HTR-8/SVneo (cell line): ENCODE data around the genes AHDC1 and THEMIS2.

GRCh38 chr1:27448986-27449407, 41.0 kb downstream of the WASF2 start:
- RRBS, result no CpG with 5 or more reads among the region's 10 CpGs

DNA sequence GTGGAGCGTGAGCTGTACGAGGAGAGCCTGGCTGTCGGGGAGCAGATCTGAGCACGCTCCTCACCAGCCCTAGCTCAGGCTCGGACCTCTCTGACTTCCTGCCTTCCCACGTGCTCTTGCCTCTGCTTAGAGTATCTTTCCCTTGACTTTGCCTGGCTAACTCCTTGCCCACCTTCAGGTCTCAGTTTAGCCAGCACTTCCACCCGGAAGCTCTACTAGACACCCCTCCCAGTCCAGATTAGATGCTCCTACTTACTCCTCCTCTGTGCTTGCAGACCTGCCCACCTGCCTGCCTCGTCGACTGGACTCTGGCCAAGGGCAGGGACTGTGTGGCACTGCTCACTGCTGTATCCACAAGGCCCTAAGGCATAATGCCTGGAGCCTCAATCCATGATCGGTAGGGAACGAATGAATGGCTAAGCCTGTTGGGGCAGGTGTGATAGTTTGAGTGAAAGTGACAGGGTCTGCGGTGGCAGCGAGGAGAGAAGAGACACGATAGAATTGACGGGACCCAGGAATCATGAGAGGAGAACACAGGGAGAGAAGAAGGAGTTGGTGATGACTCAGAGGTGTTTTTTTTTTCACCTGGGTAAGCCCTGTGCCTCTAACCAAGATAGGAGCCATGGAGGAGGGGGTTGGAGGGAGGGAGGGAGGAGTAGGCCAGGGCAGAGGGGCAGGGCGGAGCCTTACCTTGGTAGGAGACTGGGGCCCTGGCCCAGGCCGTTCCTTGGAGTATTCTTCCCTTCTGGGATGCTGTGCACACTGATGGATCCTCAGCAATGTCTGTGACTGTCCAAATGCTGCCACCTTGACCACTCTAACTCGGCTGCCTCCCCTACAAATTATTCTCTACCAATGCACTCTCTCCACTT, 28.3 kb upstream of the WASF2 start:
- RRBS, result no CpG with 5 or more reads among the region's 18 CpGs

GRCh38 chr1:27523024-27523471, 33.1 kb upstream of the WASF2 start:
- RRBS, result no CpG with 5 or more reads among the region's 6 CpGs

DNA sequence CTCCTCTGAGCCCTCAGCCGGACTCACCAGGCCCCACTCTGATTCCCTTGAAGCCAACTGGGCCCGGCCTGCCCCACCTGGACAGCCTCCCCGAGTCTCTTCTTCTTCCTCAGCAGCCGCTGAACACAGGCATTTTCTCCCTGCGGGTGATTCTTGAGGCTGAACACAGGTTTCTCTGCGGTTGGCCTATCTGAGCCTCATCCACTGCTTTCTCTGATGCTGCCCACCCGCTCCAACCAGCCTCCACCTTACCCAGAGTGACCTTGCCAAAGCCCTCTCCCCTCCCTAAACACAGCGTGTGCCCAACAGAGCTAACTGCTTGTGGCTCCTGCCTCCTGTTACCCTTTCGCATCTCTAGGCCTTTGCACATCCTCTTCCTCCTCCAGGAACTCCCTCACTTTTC, 42.5 kb upstream of the WASF2 start:
- RRBS, result no CpG with 5 or more reads among the region's 9 CpGs

GRCh38 chr1:27545186-27545619, 55.2 kb upstream of the WASF2 start:
- RRBS, result no CpG with 5 or more reads among the region's 5 CpGs

- RRBS, result no CpG with 5 or more reads among the region's 3 CpGs
These were observed 33.4 kb downstream of the AHDC1 start for GRCh38 chr1:27570377-27571047.

DNA sequence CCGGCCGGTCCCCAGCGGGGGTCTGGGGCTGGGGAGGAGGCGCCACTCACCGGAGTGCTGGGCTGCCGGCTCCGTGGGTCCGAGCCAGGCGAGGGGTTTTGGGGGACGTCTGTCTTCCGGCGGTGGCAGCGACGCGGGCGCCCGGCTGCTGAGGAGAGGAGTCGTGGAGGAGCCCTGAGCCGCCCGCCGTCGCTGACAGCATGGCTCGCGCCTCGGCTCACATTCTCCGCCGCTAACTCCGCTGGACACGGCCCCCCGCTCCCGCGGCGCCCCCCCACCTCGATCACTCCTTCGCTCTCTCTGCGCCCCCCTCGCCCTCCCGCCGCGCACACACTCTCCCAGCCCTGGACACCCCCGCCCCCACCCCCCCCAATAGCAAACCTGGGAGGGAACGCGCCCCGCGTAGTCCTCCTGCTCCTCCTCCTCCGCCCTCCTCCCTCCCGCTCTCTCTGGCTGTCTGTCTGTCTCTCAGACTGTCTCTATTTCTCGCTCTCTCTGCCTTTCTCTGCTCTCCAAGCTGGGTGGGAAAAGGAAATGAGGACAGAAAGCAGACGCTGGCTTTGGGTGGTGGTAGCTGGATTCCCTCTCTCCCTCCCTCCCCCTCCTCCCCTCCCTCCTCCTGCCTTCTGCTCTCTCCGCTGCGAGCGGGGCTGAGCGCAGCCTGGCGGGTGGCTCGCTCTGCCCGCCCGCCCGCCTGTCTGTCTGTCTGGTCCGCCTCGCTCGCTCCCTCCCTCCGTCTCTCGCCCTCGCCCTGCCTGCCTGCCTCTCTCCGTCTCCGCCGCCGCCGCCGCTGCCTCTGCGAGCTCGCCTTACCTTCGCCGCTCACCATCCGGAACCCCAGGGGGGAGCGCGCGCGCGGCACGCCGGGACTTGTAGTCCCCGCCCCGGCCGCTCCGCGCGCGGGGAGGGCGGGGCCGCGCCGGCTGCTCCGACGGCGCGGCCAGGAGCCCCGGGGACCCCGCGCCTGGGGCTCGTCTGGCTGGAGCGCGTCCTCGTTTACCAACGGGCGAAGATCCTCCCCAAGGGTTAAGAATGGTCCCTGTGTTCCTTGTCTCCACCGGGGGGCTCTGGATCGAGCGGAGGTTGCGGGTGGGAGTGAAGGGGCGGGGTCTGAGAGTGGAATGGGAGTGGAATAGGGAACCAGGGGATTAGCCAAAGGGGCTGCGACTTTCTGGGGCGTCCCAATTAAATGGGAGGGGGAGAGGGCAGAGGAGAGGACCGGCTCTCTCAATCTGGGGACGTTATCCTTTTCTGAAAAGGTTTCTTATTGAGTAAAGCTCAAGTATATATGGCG, at the start of gene AHDC1:
Gene AHDC1 (minus strand): TSS at position 798 of the 1,294 bp plus-strand sequence.
- RRBS, result 1% methylated on average over 26 of the region's 116 CpGs

DNA sequence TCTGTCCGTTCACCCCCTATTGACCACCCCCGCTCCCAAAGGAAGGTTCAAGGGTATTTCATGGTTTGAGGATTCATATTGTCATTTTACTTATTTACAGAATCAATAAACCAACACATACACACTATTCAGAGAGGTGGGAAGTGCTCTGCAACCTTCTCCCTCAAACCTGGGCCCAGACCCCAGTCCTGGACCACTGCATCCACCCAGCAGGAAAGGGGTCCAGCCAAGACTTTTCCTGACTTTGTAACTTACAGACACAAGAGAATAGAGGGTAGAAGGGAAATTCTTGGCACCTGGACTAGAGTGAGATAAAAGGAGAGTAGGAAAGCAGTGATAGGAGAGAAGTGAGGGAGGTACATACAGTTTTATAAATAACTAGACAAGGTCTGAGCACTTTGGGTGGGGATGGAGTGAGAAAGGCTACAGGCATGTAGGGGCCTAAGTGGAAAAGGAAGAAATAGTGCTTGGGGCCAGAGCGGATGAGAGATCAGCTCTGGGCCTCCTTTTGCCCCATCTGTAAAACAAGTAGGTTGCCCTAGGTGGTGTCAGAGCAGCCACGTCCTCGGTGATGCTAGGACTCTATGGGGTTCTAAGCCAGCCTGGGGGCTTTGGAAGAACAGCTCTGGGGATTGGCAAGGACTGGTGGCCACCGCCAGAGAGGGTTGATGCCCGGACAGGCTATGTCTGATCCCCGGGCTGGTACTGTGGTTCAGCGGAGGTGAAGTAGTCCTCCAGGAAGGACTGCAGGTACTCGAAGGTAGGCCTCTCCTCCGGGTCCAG, 8.5 kb upstream of the AHDC1 start:
- RRBS, result 87% methylated on average over 4 of the region's 11 CpGs

GRCh38 chr1:27613016-27613386, 9.1 kb upstream of the AHDC1 start:
- RRBS, result no CpG with 5 or more reads among the region's 8 CpGs

GRCh38 chr1:27630953-27632169, 3.6 kb downstream of the FGR start:
- RRBS, result 69% methylated on average over 3 of the region's 16 CpGs

DNA sequence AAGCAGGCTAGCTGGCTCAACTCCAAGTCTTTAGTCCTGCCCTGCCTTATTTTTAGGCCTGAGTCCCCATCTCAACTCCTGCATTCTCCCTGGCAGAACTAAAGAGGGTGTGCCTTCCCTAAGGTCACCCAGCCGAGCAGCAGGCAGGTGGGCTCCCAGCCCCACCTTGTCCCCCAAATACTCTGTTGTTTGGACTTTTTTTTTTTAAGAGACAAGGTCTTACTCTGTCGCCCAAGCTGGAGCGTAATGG, 13.7 kb upstream of the FGR start:
- RRBS, result no CpG with 5 or more reads among the region's 3 CpGs

- RRBS, result no CpG with 5 or more reads among the region's 10 CpGs
These were observed 11.6 kb downstream of the IFI6 start for GRCh38 chr1:27660353-27660781.

- RRBS, result no CpG with 5 or more reads among the region's 4 CpGs
These were observed 904 bp downstream of the FAM76A start for GRCh38 chr1:27726645-27727085.

- RRBS, result no CpG with 5 or more reads among the region's 4 CpGs
These were observed 16.5 kb downstream of the STX12 start for GRCh38 chr1:27789405-27790008.

DNA sequence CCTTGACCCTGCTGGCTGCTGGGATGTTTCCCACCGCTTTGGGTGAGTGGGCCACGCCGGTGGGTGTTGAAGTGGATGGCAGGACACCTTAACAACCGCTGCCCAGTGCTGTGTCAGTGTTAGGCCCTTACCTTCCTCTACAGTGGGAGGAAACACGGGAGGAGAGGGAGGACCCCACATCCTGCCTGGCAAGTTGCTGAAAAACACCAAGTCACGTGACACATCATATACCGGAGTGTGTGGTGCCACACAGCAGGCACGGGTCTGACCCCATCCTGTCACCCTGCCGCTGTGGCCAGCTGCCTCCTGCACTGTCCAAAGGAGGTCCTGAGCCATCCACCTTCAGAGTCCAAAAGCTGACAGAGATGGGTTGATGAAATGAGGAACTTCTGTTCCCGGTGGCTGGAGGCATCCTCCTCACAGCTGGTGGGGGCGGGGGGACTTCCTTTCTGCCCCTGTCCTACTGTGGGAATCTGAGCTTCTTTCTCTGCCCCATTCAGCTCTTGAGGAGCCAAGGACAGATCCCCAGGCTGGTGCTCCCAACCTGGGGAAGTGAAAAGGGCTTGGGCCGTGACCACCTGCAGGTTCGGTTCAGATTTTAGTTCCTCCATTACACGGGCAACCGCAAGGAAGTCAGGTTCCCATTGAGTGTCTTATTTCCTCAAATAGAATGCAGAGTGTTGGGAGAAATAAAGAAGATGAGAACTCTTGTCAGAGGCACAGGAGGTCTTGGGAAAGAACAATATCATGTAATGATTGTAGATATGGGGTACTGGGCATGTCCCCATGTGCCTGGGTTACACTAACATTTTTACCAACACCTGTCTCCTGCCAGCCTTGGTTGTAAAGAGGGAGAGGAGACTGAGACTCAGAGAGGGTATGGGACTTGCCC, 3.1 kb upstream of the THEMIS2 start:
- RRBS, result no CpG with 5 or more reads among the region's 15 CpGs

GRCh38 chr1:27872158-27872728, at the start of gene THEMIS2:
THEMIS2 (plus strand) TSS chr1:27872544.
- RRBS, result 3% methylated on average over 7 of the region's 46 CpGs

DNA sequence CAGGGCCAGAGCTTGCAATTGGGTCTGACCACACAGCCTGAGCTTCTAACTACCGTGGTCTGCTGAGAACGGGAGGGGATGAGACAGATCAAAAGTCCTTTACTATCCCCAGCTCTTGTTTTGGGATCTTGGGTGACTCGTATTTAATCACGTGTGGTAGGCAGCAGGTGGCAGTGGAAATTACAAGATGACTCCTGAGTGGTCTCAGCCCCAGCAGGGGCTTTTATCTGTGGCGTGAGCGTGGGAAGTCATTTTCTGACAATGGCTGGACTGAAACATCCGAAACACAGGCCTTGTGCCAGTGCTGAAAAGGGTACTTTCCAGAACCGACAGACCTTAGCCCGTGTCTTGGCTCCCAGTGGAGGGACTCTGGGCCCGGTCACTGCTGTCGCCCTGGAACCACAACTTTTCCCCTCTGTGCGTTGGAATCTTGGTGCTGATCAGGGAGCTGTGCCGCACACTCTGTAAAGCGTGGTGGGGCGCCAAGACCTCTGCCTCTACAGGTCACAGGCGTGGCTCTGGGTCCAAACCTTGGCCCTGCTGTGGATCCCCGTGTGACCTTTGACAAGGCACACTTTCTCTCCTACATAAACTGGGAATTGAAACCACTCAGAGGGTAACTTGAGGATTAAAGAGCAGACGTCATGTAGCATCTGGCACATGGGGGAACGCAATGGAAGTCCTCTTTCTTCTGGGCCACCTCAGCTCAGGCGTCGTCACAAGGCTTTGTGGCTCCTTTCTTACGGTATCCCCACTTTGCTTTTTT, 12.1 kb downstream of the THEMIS2 start:
- RRBS, result no CpG with 5 or more reads among the region's 22 CpGs

GRCh38 chr1:28110963-28111687, 22.7 kb upstream of the EYA3 start:
- RRBS, result no CpG with 5 or more reads among the region's 2 CpGs

GRCh38 chr1:28248164-28248867, 11.0 kb upstream of the SESN2 start:
- RRBS, result no CpG with 5 or more reads among the region's 11 CpGs

DNA sequence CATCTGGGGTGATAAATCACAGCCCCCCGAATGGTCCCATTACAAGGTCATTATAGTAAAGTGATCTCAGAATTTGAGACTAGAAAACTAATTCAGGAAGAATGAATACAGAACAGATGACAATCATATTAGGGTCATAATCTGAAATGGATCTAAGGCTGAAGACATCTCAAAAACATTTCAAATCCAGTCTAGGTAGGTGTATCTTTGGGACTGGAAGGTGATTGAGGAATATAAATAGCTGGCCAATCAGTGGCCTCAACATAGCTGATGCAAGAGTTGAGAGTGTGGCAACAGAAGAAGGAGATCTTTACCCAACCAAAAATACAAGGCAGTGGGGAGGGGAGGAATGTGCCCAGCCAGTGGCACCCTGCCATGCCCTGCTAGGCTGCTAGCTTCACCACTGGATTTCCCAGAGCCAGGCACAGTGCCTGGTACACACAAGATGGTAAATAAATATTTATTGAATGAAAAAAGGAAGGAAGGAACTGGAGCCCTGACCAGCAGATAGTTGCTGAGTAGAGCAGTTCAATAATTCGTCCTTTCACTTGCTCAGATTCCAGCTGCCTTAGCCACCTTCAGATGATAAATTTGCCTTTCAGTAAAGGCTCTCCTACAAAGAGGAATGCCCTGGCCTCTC, 9.9 kb upstream of the SESN2 start:
- RRBS, result no CpG with 5 or more reads among the region's 2 CpGs